Rectum (tissue), 1 donor: ENCODE measurements around the gene WASHC1.

GRCh38 chr9:14502-15150 is 14.6 kb downstream of the WASHC1 start:
- PRO-cap = no peak

DNA sequence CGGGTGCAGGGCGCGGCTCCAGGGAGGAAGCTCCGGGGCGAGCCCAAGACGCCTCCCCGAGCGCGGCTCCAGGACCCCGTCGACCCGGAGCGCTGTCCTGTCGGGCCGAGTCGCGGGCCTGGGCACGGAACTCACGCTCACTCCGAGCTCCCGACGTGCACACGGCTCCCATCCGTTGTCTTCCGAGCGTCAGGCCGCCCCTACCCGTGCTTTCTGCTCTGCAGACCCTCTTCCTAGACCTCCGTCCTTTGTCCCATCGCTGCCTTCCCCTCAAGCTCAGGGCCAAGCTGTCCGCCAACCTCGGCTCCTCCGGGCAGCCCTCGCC is at the start of gene WASHC1:
TSS of gene WASHC1 (minus strand) at position 280 of the 325 bp plus-strand sequence.
- PRO-cap = no peak

- PRO-cap = unidirectional peak, minus-strand start at chr9:375414
Measured at GRCh38 chr9:375357-375607, 129.2 kb upstream of the KANK1 start.

DNA sequence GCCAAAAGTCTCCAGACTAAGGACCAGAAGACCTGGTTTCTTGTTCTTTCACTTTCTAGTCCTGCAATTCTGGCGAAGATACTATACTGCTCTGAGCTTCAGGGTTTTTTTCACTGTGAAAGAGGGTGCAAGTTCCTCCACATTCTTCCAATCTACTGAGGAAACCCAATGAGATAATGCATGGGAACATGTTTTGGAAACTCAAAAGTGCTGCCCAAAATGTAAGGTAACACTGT is 35.6 kb upstream of the KANK1 start:
- PRO-cap = no peak

GRCh38 chr9:576625-577382 is 72.3 kb downstream of the KANK1 start:
- PRO-cap = no peak

DNA sequence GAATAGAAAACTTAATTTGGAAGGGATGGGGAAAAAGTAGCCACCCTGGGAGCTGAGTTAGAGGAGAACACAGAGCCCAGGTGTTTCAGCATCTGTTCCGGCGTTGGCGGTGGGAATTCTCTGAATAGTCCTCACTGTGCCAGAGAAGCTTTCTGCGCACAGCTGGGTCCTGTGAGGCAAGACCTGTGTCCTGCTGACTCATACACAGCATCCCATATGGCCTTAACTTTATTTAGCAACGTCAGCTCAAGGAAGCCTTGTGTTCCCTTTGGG is 148.3 kb downstream of the KANK1 start:
- PRO-cap = no peak

- PRO-cap = bidirectional peak, plus-strand start at chr9:695177, minus-strand start at chr9:694875
Measured at GRCh38 chr9:694414-695487, 146.7 kb upstream of the DMRT1 start.

DNA sequence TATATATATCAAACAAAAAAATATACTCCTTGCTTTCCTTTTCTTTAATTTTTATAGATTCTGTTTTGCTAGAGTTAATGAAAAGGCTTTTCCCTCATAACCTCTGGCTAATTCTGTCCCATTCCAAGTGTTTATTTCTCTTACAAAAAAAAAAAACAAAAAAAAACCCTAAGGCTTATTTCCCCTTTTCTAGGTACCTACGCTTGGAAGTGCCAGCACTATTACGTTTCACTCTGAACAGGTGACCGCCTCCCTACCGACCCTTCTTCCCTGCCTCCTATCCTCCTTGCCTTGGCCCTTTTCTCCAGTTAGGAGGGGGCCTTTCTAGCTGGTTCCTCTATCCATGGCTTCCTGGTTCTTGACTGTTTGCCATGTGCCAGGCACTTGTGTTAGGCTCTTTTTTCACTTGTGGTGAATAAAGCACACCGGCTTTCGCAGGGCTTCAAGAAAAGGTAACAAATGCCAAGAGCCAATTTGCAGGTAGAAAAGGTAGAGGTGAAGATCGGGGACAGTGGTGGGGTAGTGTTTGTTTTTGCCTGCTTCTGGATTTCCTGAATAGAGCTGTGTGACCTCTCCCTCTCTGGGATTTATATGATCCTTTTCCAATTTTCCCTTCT is 23.3 kb upstream of the DMRT1 start:
- PRO-cap = no peak

- PRO-cap = unidirectional peak, plus-strand start at chr9:1019384
Measured at GRCh38 chr9:1019292-1019512, 31.0 kb upstream of the DMRT2 start.

DNA sequence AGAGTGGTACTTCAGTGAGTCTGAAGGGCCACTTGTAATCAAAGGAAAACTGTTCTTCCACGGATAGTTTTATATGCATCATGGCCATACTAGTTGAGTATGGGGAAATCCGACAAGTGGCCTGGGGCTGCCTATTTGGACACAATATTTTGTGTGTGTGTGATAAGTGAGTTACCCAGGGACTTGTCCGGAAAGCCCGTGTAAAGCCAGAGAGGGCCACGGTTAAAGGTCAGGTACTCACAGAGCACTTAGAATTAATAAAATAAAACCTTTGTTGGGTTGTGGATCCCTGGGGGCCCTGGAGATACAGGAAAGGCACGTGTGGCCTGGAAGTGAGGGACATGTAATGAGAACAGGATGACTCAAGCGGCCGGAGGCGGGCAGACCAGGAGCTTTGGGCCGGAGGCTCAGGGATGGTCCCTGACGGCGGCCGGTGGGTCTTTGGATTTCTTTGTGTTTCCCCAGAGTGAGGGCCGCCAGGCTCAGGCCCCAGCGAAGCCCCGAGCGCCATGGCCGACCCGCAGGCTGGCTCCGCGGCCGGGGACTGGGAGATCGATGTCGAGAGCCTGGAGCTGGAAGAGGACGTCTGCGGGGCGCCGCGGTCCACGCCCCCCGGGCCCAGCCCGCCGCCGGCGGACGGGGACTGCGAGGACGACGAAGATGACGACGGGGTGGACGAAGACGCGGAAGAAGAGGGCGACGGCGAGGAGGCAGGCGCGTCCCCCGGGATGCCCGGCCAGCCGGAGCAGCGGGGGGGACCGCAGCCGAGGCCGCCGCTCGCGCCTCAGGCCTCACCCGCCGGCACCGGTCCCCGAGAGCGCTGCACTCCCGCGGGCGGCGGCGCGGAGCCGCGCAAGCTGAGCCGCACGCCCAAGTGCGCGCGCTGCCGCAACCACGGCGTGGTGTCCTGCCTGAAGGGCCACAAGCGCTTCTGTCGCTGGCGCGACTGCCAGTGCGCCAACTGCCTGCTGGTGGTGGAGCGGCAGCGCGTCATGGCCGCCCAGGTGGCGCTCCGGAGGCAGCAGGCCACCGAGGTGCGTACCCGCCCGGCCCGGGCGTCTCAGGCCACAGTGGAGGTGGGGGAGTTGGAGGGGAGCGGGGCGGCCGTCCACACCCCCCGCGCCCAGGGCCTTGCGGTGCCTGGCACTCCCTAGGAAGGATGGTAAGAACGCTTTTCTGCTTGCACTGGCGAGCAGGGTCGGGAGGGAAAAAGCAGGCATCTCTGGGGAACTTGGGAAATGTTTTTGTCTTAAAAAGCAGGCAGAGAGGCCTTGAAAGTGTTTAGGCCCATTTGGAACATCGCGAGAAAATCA is 1.4 kb downstream of the DMRT2 start:
- PRO-cap = bidirectional peak, plus-strand start at position 1,003 of the sequence, minus-strand start at position 933 of the sequence

GRCh38 chr9:1951339-1951959 is 63.7 kb upstream of the SMARCA2 start:
- PRO-cap = no peak

- PRO-cap = bidirectional peak, plus-strand start at chr9:2015975, minus-strand start at chr9:2015616; bidirectional peak, plus-strand start at chr9:2016315, minus-strand start at chr9:2016199
Measured at GRCh38 chr9:2015702-2016540, 774 bp downstream of the SMARCA2 start.

GRCh38 chr9:2123527-2124031 is 108.4 kb downstream of the SMARCA2 start:
- PRO-cap = no peak

GRCh38 chr9:2241851-2242668 is 226.9 kb downstream of the SMARCA2 start:
- PRO-cap = unidirectional peak, plus-strand start at chr9:2242094; unidirectional peak, plus-strand start at chr9:2242139

GRCh38 chr9:2620107-2620531 is 1.5 kb upstream of the VLDLR start:
- PRO-cap = no peak

DNA sequence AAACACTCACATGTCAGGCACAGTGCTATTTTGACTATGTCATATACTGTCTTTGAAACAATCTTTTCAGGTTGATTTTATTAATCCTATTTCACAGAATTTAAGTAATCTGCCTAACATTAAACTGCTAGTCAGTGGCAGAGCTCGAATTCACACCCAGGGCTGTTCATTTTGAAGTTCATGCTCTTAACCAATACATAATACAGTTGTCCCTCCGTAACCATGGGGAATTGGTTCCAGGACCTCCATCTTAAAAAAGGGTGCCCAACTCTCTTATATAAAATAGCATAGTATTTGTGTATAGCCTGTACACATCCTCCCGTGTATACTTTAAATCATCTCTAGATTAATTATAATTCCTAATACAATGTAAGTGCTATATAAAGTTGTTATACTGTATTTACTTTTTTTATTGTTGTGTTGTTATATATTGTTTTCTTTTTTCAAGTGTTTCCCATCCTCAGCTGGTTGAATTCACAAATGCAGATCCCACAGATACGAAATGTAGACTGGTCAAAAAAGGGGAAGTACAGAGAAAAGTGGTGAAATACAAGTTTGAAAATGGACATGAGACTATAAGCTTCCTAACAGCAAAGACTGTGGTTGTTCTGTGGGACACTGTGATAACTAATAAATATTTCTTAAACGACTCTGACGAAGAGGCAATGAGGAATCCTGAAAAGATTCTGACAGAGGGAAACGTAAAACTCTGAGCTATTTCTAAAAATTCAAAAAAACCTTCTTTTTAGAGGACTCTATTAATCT is 18.2 kb downstream of the RFX3 start:
- PRO-cap = no peak

DNA sequence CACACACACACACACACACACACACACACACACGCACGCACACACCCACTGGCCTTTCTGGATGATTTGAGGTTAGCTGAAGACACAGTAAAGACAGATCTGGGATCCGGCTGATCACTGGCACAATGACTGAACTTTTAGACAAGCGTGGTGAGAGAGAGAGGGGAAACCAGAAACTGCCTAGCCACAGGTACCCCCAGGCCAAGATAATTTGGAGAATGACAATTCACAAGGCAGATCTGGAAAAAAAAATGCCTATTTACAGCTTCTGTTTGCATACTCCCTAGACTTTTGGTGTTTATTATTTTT is 348.1 kb downstream of the GLIS3 start:
- PRO-cap = no peak

- PRO-cap = no peak
Measured at GRCh38 chr9:4213202-4213948, 86.5 kb downstream of the GLIS3 start.

DNA sequence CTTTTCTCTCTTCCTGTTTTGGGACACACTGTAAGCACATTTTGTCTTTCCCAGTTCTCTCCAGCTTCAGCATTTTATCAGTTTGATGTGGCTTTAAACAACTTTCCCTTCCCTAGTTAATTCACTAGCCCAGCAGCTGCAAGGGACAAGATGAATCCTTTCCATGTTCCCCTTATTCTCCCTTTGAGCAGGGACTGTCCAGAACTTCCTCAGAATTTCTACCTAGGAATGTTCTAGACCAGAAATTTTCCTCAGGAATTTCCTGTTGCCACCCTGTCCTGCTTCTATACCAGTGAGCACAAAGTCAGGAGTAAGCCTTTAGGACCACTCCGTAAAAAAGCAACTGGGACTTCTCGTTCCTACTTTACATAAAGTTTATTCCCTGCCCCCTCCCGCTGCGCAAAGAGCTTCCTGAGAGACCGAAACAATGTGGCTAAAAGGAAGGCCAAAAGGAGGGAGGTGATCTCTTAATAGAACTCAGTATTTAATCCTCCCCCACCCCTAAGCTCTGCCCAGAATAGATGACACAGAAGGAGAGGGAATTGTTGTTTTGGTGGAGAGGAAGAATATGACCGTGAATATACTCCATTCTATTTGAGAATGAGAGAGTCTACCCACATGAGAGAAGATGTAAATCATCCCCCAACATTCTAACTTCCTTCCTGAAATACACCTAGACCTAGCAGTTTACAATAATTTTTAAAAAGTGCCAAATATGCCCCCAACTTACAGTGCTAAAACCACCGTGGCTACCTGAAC is 61.9 kb downstream of the GLIS3 start:
- PRO-cap = no peak

GRCh38 chr9:4293242-4294163 is 6.4 kb downstream of the GLIS3 start:
- PRO-cap = no peak